ENCODE measurements around the gene C10orf105.

DNA sequence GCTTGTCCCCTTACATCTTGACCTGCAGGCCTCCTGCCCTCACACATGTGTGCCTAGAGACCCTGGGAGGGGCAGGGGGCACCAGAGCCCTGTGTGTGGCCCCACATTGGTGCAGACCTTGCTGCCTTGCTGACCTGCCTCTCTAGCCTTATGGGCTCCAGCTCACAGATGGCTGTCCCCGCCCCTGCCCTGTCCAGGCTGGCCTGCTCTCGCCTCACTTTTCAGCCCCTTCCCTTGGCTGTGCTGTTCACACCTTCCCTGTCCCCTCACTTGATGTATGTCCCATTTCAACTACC lies 9.4 kb downstream of the ADAMTS14 start:
- PRO-cap = no peak

DNA sequence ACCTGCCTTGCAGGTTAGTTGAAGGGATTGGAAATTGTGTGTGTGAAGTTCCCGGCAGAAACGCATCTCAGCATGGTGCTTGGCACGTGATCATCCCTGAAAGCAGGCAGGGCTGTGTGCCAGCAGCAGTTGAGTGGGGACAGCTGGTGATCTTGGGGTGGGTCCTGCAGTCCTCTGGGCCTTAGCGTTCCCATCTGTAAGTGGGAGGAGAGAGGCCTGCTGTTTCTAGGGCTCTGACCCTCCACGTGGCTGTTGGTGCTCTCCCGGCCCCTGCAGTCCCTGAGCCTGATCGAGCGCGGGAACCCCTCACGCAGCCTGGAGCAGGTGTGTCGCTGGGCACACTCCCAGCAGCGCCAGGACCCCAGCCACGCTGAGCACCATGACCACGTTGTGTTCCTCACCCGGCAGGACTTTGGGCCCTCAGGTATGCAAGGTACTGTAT lies 55.3 kb downstream of the TBATA start:
- PRO-cap = no peak

GRCh38 chr10:71293722-71294146 lies 25.3 kb upstream of the SLC29A3 start:
- PRO-cap = no peak

- PRO-cap = no peak
These were observed 20.0 kb upstream of the SLC29A3 start for GRCh38 chr10:71299096-71299475.

DNA sequence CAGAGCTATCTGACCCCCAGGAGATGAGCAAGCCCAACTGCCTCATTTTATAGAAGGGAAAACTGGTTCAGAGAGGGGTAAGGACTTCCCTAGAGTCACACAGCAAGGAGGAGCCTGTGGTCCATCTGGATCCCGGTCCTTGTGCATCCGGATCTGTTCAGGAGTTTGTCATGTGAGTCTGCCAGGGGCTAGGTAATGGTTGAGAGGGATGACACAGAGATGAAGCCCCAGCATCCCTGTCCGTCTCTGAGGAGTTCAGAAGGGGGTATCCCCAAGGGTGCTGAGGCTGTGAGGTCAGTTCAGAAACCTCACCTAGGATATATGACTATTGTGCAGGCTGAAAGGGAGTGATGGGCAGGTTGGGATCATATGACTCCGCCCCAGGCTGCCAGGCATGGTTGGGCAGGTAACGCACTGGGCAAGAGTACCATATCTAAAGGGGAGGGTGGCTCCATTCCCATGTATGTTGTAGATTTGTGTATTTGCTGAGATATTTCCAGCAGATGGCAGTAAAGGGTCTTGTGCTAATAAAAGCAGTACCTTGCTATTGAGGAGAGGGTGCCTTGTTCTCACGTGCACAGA lies 16.0 kb upstream of the SLC29A3 start:
- PRO-cap = no peak

DNA sequence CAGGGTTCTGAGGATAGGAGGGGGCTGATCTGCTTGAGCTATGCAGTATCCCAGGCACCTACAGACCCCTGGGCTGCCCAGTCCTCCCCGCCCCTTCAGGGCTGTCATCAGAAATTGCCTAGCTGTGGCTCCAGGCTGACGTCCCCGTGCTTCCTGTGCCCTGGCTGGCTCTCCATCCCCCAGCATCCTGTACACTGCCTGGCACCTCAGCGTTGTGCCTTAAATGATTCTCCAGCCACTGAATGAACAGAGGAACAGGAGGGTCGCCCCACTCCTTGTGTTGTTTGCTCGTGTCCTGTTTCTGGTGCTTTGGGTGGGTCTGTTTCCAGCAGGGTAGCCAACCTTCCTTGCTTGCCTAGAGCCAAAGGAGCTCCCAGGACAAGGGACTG lies 38.4 kb upstream of the CDH23 start:
- PRO-cap = no peak

- PRO-cap = bidirectional peak, plus-strand start at chr10:71713129, minus-strand start at chr10:71713074
These were observed 7.0 kb downstream of the C10orf105 start for GRCh38 chr10:71712375-71713260.

DNA sequence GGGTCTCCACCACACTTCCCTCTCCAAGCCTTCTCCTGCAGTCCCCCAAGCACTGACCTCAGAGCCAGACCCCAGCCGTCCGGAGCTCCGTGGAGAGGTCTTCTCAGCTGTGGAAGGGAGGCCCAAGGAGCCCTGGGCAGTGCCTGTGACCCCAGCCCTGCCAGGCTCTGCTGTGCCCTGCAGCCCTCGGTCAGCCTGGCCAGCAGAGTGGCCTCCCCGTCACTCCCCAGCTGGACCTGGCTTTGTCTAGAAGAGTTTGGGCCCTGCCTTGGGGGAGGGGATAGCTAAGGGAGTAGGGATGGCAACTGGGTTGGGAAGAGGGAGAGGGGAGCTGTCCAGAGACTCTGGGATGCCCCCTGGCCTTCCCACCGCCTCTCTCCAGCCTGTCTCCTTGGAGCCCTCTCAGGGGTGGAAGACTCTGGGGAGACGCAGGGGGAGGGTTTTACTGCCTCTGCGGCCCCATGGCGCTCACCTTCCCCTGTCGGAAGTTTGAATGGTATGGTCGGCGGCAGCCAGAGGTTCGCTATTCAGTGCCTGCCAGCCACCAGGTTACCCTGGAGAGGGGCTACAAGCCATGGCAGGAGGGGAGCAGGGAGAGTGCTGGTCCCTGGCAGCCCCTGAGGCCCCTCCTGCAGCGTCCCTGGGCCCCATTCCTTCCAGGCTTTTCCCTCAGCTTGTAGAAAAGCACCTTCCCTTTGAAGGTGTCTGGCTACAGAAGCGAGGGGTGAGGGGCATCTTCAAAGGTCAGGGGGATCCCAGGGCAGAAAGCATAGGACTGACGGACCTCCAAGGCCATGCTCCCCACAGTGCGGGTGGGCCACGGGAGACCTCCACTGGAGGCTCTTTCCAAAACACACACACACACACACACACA lies at the start of gene C10orf105:
Gene C10orf105, minus strand, starts transcription at position 209 of the 874 bp plus-strand sequence.
- PRO-cap = no peak

- PRO-cap = no peak
These were observed 22.9 kb downstream of the VSIR start for GRCh38 chr10:71750160-71750982.

GRCh38 chr10:71887992-71888481 lies 37.0 kb upstream of the PSAP start:
- PRO-cap = no peak

- PRO-cap = no peak
These were observed 15.9 kb downstream of the CHST3 start for GRCh38 chr10:71979763-71980913.

- PRO-cap = no peak
These were observed 21.8 kb downstream of the CHST3 start for GRCh38 chr10:71985899-71986416.

DNA sequence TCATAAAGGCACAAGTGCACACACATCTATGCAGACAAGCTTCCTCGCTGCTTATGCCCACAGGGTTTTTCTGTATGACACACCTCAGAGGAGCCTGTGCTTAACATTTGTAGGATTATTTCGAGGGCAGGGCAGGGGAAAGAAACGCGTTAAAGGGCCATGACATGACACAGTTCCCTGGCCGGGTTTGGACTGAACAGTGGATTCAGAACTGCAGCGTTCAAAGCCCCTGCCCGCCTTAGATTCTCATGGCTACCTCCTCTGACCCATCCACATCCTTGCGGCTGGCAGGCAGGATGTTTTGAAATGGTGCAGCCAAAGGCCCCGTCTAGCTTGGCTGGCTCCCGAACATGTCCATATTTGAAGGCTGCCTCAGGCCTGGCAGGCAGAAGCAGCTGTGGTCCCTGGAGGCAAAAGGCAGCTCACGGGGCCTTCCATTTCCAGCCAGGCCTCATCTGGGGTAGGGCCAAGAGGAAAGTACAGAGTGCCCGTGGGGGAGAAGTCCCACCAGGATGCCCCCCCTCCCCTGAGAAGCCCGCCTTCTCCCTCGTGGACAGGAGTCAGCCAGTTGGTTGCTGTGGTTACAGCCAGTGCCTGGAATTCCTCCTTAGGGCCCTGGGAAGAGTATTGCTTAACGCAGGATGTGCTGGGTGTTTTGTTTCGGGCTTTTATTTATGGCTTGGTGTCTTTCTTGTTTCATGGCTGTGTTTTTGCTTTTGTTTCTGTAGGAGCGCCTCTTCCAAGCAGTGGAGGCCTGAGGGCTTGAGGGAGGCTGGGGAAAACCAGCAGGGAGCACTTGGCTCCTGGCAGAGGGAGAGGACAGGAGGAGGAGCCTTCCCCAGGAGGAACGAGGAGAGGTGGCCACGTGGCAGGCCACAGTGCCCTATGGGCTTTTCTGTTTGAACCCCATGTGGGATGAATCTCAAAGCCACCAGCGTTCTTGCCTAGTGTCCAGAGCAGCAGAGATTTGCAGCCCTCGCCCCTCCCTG lies 45.2 kb downstream of the CHST3 start:
- PRO-cap = no peak

- PRO-cap = no peak
These were observed 47.1 kb downstream of the CHST3 start for GRCh38 chr10:72011117-72011972.

DNA sequence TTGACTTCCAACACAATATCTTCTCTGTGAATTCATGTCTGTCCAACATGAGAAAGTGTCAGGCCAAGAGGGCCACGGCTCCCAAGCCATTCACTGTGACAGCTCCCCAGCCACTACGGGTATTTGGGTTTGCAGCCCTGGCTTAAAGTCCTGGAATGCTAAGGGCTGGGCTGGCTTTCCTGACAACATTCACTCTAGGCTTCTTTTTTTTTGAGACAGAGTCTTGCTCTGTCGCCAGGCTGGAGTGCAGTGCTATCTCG lies 53.3 kb downstream of the CHST3 start:
- PRO-cap = unidirectional peak, minus-strand start at position 117 of the sequence

- PRO-cap = no peak
These were observed 24.6 kb downstream of the SPOCK2 start for GRCh38 chr10:72063595-72064358.

GRCh38 chr10:72065320-72065641 lies 23.1 kb downstream of the SPOCK2 start:
- PRO-cap = no peak

DNA sequence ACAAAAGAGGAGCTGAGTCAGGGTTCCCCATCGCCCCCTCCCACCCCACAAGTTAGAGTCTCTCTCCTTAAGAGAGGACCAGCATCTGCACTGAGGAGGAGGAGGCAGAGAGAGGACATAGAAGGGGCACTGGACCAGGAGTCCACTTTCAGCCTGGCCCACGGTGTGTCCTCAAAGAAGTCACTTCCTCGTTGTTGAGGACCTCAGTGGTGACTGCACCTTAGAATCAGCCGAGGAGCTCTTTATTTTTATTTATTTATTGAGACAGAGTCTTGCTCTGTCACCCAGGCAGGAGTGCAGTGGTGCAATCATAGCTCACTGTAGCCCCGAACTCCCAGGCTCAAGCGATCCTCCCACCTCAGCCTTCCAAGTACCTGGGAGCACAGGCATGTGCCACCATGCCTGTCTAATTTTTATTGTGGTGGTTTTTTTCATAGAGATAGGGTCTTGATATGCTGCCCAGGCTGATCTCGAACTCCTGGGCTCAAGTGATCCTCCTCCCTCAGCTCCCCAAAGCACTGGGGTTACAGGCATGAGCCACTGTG lies 11.4 kb downstream of the SPOCK2 start:
- PRO-cap = no peak

DNA sequence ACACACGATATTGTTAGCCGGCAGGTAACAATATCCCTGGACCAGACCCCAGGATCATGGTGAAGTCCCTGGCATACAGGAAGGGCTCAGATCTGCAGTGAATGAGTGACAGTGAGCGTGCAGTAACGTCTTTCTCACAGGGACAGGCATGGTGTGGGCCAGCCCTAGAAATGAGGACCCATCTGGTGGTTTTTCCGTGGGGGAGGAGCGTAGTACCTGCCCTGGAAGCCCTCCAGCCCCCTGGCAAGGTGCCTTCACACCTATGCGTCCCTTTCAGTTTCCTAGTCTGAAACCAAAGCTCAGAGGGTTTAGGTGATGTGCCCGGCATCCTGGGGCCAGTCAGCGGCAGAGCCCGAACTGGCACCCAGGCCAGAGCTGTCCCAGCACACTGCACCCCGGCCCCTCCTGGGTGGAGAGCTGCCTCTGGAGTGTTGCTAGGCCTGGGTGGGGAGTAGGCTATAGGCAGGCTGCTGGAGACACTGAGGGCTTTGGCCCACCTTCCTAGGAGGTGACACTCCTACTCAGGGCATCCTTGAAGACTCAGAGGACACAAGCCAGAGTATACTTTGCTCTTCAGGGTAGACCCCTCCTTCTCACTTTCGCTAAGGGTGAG lies 4.2 kb downstream of the SPOCK2 start:
- PRO-cap = no peak

DNA sequence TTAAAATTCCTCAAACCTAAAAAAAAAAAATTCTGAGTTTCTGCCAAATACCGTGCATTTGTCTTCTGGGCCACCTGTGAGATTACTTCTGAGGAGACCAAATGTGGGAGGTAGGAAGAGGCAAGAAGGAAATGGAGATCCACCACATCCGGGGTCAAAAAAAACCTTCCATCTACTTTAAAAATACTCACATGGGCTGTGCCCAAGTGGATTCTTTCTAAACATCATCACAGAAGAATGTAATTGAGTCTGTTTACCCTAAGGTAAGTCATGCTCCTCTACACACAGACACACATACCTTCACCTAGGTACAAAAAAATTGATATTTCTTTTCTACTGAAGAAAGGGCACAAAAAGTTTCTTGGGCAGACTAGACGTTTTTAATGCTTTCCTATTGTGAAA lies 19.0 kb upstream of the SPOCK2 start:
- PRO-cap = no peak